CMK (cell line): ENCODE results near the gene IFFO2.

DNA sequence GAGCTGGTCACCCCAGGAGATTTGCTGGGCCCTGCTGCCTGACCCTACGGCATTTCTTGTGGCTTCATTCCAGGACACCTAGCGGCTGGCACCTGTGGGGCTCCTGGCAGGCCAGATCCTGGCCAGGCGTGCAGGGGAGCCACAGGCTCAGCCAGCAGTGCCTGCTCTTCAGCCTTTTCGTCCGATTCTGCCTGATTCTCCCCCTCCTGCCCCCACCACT, 7.2 kb downstream of the PADI1 start:
- RRBS = no CpG with 5 or more reads among the region's 5 CpGs

DNA sequence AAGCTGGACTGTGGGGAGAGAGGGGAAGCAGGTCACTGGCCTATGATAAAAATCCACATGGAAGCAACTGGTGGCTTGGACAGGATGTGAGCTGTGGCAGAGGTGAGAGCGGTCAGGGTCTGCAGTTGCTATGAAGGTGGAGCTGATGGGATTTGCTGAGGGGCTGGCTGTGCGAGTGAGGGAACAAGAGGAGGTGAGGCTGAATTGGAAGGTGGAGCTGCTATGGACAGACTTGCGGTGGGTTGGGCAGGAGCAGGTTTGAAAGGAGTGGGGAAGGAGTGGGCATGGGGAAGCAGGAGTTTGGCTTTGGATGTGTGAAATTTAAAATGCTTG, 11.3 kb downstream of the PADI1 start:
- RRBS = no CpG with 5 or more reads among the region's 3 CpGs

GRCh38 chr1:17228968-17229893, 19.7 kb upstream of the PADI3 start:
- RRBS = no CpG with 5 or more reads among the region's 15 CpGs

DNA sequence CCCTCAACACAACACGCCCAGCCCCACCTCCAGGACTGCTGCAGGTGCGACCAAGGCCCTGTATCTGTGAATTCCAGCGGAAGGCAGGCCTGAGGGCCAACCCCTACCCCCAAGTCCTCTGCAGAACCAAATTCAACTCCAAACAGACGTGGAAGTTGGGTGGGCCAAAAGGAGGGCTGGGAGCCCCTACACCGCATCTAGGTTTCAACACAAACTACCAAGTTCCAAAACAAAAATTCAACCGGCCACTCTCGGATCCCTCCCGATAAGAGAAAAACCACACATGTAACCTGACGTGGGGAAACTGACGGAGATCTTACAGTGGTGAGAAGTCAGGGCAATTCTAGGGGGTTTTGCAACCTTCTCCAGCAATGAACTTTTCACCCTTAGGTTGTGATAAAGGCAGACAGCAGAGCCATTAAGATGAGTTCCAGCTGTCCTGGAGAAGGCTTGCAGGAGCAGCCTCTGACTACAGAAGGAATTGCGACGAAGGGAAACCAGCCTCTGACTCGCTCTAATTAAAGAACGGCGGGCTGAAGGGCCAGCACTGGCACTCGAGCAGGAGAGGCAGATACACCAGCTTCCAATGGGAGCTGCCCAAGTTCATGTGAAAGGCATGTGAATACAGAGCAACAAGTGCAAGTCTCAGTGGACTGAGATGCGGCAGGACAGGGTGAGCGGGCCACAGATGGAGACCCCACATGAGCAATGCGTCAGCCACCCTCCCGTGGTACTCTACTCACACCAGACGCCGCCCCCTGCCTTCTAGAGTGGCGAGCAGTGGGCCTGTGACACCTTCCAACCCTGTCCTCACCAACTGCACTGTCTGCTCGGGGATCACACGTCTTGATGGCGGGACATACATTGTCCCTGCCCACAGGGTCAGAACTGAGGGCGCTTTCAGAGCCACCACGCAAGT, 15.8 kb downstream of the RCC2 start:
- RRBS = no CpG with 5 or more reads among the region's 28 CpGs

- RRBS = no CpG with 5 or more reads among the region's 18 CpGs
Observed at GRCh38 chr1:17540310-17540673, 794 bp downstream of the ARHGEF10L start.

- RRBS = no CpG with 5 or more reads among the region's 7 CpGs
Observed at GRCh38 chr1:17542573-17543069, 3.1 kb downstream of the ARHGEF10L start.

GRCh38 chr1:17559233-17559776, 19.8 kb downstream of the ARHGEF10L start:
- RRBS = no CpG with 5 or more reads among the region's 7 CpGs

- RRBS = 75% methylated on average over 1 of the region's 35 CpGs
Observed at GRCh38 chr1:17618146-17619240, 79.0 kb downstream of the ARHGEF10L start.

GRCh38 chr1:17632196-17633079, 92.9 kb downstream of the ARHGEF10L start:
- RRBS = 44% methylated on average over 3 of the region's 29 CpGs

GRCh38 chr1:17682408-17682729, 72.8 kb upstream of the ACTL8 start:
- RRBS = no CpG with 5 or more reads among the region's 4 CpGs

DNA sequence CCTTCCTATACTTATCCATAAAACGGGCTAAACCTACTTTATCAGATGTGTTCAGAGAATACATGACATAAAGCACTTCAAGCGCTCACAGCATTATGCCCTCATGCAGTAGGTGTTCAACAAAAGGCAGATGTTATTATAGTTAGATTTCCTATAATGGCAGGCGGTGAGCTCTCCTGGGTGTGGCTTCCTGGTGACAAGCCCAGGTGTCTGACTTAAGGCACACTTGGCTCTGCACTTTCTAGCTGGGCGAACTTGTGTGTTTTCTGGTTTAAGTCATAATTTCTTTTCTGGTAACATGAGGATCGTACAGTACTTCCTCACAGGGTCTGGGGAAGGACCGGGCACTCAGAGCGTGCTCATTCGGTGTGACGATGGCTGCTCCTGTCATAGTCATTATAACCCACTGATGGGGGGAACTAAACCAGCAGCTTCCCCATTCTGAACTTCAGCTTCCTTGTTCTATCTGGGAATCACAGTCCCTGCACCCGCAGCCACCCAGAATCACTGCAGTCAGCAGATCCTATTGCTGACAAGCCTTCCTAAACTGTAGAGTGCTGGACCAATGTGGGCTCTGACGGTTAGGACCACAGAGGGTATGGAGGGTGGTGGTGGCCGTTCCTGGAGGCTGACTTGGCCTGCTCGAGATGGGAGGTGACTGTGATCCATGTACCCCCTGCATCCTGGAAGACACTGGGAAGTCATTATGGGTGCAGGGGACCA, 52.8 kb downstream of the IGSF21 start:
- RRBS = no CpG with 5 or more reads among the region's 13 CpGs

GRCh38 chr1:18462993-18463670, 17.6 kb upstream of the KLHDC7A start:
- RRBS = no CpG with 5 or more reads among the region's 16 CpGs

DNA sequence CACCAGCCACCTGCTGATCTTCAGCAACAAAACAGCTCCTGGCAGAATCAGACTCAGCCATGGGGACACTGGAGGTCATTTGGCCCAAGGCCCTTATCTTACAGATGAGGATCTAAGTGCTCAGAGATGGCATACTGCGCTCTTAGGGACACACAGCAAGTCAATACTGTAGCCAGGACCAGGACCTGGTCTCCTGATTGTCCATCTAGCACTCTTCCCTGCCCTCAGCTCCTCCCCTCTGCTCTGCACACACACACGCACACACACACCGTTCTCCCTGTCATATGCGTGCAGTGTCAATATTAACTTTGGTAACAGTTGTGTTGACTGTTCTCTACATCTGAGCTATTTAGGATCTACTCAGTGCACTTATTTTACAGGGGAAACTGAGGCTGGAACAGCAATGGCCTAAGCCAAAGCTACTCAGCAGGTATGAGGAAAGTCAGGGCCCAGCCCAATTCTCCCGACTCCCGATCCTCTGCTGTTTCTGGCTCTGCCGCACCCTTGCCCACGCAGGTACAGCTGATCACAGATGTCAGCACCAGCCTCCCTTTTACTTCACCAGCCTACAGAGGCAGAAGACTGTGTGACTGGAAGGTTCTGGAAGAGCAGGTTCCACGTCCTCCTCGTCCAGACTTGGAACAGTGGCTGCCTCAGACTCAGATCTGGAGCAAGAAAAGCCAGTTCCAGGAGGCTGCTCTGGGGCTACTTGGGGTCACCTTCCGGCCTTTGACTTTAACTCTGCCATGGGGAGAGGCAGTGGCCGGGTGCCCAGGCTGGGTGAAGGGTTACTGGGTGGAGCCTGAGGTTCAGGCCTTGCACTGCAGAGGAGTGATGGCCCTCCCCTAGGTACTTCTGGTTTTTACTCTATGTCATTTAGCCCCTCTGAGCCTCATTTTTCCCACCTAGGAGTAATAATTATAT, 16.2 kb upstream of the KLHDC7A start:
- RRBS = no CpG with 5 or more reads among the region's 12 CpGs

DNA sequence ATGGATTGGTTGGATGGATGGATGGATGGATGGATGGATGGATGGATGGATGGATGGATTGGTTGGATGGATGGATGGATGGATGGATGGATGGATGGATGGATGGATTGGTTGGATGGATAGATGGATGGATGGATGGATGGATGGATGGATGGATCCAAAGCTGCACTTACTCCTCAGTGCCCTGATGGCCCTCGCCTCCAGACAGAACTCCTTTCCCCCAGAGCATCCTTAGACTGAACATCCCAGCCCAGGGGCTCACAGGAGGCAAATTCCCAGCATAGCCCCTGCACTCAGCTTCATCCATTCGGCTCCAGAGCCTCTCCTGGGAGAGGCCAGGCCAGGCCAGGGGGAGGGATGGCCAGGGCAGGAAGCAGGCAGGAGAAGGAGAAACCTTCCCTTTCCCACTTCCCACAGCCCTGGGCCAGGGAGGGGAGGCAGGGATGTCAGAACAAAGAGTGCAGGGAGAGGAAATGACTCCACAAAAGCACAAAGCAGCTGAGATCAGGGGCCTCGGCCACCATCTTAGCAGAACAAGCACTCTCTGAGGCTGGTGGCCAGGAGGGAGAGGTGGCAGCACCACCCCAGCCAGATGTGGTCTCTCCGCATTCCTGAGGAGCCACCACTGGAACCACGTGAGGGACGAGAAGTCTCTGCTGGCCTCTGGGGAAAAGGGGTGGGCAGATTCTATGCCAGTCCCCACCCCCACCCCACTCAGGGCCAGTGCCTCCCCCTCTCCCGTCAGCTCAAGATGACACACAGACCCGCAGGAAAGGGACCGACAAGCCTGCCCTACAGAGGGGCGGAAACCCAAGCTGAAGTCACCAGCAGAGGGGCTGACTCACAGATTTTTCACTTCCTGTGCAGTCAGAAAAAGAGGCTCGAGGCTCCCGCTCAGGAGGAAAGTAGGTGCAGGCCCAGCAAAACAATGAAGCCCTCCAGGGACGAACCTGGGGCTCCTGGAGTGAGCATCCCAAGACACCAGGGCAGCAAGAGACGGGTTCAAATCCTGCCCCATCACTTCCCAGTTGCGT, 24.0 kb upstream of the ALDH4A1 start:
- RRBS = no CpG with 5 or more reads among the region's 15 CpGs

DNA sequence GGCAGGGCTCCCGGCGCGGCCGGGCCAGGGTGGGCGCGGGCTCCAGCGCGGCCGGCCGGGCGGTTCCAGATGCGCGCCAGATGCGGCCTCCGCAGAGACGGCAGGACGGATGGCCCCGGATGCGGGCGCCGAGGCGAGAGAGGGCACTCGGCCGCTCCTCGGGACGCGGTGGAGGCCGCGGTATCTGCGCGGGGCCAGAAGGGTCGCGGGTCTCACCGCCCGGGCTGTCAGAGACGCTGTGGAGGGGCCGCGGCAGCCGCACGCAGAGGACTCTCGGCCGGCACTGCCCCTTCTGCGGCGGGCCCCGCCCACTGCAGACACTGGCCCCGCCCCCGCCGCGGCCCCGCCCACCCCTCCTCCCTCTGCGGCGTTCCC, at the start of gene IFFO2:
IFFO2 (minus strand) TSS at position 285 of the 375 bp plus-strand sequence.
- RRBS = 1% methylated on average over 27 of the region's 52 CpGs

DNA sequence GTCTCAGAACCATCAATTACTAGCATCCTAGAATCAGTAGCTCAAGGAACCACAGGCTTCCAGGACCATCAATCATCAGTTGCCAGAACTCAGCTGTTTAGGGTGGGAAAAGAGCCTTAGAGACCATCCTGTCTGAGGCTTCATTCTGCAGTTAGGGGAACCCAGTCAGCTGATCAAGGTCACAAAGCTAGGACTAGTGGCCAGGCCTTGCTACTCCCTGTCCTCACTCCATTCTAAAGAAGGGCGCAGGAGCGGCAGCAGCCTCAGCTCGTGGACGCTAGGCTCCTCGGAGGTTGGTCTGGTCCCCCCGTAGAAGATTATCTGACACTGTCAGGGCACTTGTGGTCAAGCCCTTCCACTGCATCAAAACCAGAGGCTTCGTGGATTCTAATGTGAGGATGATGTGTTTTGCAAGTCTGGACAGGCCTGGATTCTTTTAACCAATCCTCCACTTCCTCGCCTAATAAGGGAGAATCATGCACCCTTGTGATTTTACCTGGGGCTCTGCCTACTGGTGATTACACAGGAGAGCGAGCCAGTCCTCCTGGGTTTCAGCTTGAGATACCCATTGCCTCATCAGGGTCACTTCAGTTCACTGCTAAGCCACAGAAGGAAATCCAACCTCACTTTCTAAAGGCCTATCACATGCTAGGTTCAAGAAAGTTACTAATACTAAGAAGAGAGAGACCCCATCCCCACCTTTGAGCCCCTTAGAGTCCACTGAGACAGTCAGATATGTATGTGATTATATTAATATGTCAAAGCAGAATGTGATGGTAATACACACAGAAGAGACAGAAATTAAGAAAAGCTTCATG, 41.8 kb upstream of the IFFO2 start:
- RRBS = no CpG with 5 or more reads among the region's 9 CpGs

DNA sequence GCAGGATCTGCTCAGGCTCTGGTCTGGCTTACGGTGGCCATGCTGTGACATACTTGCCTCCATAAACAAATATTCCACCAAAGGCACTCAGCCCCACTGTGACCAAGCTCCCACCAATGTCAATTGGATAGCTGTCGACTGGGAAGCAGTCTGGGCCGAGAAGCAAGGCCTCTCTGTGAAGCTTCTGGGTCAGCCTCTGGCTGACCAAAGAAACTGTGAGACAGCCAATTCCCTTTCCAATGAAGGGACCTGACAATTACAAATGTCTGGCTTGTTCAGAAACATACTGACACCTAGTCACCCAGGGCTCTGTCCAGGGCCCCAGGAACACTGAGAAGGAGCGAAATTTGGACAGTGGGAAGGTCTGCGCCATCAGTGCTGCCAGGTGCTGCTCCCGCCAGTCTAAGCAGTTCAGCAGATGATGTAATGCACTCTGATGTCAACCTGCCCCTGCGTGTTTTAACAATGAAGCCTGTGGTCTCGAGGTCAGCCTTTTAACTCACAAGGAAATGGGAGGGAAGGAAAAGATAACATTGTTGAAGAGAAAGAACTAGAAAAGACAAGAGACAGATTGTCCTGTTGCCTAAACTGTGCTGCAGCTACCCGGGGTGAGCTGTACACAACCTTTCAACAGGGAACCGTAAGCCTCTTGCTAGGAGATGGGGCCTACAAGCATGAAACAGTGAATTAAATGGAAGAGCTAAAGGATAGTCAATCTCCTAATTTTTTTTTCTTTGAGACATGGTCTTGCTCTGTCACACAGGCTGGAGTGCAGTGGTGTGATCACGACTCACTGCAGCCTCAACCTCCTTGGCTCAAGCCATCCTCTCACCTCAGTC, 126.6 kb upstream of the IFFO2 start:
- RRBS = no CpG with 5 or more reads among the region's 11 CpGs

DNA sequence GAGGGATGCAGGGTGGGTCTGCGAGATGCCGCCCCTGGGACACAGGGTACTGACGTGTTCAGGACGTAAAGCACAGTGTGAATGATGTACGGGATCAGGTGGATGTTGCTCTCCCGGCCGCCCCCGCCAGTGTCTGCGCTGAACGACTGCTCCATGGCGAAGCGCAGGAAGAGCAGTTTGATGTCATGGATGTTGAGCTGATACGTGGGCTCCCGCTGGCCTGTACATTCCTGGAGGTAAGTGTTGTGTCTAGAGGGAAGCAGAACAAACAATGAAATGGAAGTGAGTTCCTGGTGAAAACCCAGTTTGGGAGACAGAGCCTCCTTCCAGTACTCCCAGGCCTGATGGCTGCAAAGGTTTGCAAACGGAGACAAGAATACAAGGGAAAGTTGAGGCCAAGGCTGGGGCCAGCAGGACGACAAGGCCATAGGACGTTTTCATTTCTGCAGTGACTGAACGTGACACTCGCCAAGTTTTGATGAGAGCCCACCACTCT, 125.6 kb downstream of the UBR4 start:
- RRBS = no CpG with 5 or more reads among the region's 19 CpGs

DNA sequence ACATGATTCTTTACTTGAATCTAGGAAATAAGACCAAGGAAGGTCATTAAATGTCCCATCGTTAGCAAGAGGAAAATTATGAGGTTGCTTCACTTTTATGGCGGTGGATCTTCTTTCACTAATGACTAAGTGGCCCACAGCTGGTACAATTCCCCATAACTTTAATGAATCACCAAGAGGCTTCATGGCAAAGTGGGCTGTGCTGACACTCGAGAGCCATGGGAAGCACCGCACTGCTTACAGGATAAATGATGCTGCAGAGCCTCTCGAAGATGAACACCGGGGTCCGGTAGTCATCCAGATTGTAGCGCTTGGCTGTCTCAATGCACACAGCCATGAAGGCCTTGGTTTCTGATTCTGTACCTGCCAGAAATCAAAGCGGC, 108.8 kb downstream of the UBR4 start:
- RRBS = no CpG with 5 or more reads among the region's 9 CpGs

GRCh38 chr1:19104866-19105554, 105.1 kb downstream of the UBR4 start:
- RRBS = no CpG with 5 or more reads among the region's 4 CpGs